Measurements from ENCODE around the genes TMEM272 and ALG11.

- PRO-cap, 10 experiments: no peak in any of the 10 experiments
Observed at GRCh38 chr13:51438258-51439081, 14.4 kb downstream of the INTS6 start.

- PRO-cap, 10 experiments: no peak in any of the 10 experiments
Observed at GRCh38 chr13:51447545-51448194, 5.2 kb downstream of the INTS6 start.

GRCh38 chr13:51542423-51543046 lies 41.7 kb upstream of the WDFY2 start:
- PRO-cap, 10 experiments: no peak in any of the 10 experiments

GRCh38 chr13:51621464-51622048 lies 37.3 kb downstream of the WDFY2 start:
- PRO-cap, 10 experiments: no peak in any of the 10 experiments

- PRO-cap, 10 experiments: peak in 1 of 10 experiments; most common plus-strand start chr13:51845292 (in 1); most common minus-strand start chr13:51845154 (in 1)
Observed at GRCh38 chr13:51844897-51845430, at the start of gene TMEM272. Gene TMEM272, minus strand, starts transcription at chr13:51845177.

GRCh38 chr13:51959639-51960178 lies 51.5 kb downstream of the ATP7B start:
- PRO-cap, 10 experiments: no peak in any of the 10 experiments

GRCh38 chr13:51974467-51975292 lies 36.6 kb downstream of the ATP7B start:
- PRO-cap, 10 experiments: no peak in any of the 10 experiments

DNA sequence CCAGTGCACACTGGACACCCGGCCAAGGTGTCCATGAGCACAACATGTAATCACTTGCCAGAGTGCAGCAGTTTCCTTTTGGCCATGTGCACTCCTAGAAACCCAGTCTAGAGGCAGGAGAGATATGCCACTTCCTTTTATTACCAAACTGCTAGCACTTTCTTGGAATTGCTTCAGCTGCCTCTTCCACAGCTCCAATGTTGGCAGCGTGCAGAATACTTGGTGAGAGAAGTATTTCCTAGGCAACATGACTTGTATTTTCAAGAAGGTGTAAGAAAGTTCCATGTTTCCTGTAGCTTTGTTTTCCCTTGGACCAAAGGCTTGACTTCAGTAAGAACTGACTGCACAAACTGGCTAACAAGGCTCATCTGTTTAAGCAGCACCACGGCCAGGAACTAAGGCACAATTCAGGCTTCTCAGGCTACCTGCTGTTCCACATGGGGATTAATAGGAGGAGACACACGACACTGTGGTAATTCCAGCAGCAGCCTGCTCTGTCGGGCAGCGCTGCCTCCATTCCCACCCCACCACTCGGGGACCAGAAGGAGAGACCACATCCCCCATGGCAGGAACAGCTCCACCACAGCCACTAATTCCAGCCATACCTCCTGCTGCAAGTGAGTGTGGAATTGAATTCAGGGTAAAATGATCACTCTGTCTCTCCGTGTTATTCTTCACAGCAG lies 15.2 kb downstream of the ATP7B start:
- PRO-cap, 10 experiments: peak in 4 of 10 experiments; most common plus-strand start position 333 of the sequence (in 2); most common minus-strand start position 109 of the sequence (in 4)

GRCh38 chr13:52006472-52006683 lies 4.9 kb downstream of the ATP7B start:
- PRO-cap, 10 experiments: no peak in any of the 10 experiments

- PRO-cap, 10 experiments: peak in 10 of 10 experiments; most common plus-strand start chr13:52012398 (in 10)
Observed at GRCh38 chr13:52012284-52012780, at the start of gene ALG11. Gene ALG11, plus strand, starts transcription at chr13:52012398.

GRCh38 chr13:52407426-52407724 lies 1.4 kb upstream of the THSD1 start:
- PRO-cap, 10 experiments: no peak in any of the 10 experiments

DNA sequence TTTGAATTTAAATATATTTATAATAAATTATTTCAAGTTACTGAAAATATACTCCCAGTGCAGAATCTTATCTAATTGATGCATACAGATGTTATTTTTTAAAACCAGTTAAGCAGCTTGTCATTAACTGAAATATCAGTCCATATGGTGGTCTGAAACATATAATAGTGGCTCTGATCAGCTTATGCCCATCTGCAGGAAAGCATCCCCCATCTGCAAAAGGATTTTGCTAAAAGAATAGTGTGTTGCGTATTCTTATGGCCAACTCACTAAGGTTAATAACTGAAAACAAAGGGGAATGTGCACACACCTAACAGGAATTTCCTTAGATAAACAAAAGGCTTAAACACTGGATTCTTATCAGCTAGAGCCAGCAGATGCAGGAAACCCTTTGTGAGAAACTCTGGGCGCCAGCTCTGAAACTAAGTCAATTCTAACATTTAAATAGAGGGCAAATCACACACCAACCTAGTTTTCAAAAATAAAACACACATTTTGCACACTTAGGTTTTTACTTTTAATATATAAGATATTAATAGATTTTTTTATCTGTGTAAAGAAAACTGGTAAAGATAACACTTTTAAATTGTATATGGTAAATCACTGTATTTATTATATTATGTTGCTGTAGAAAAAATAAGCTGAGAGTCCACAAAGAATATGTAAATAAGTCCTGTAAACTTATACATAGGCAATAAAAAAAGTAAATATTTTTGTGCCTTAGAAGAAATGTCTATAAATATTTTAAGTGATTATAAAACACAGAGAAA lies 22.1 kb downstream of the VPS36 start:
- PRO-cap, 10 experiments: no peak in any of the 10 experiments

- PRO-cap, 10 experiments: no peak in any of the 10 experiments
Observed at GRCh38 chr13:55410429-55410943, 1730.2 kb upstream of the PRR20A start.

- PRO-cap, 10 experiments: peak in 4 of 10 experiments; most common plus-strand start chr13:57600480 (in 4)
Observed at GRCh38 chr13:57600429-57600628, 31.2 kb upstream of the PCDH17 start.

DNA sequence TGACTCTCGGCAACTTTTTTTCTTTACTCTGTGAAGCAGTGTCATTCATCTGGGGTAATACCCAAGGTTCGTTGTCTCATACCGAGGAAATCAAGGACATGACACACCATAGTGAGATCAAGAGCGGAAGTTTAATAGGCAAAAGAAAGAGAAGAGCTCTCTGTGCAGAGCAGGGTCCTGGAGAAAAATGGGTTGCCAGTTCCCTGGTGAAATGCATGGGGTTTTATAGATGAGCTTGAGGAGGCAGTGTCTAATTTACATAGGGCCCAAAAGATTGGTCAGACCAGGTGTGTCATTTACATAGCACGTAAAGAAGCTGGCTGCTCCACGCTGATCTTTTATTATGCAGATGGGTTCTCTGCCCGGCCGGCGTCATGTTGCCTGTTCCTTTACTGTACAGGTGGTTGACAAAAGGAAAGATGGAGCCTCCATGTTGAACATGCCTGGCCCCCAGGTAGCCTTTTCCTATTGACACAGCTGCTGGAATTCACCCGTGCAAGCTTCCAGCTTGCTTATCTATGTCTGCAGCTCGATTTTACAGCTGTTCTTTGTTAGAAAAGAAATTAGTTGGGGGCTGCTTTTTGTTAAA lies 97.8 kb upstream of the DIAPH3 start:
- PRO-cap, 10 experiments: peak in 2 of 10 experiments; most common plus-strand start position 341 of the sequence (in 1); most common minus-strand start position 197 of the sequence (in 1)

- PRO-cap, 10 experiments: peak in 1 of 10 experiments; most common minus-strand start chr13:61339454 (in 1)
Observed at GRCh38 chr13:61339375-61339794, 76.3 kb downstream of the PCDH20 start.

DNA sequence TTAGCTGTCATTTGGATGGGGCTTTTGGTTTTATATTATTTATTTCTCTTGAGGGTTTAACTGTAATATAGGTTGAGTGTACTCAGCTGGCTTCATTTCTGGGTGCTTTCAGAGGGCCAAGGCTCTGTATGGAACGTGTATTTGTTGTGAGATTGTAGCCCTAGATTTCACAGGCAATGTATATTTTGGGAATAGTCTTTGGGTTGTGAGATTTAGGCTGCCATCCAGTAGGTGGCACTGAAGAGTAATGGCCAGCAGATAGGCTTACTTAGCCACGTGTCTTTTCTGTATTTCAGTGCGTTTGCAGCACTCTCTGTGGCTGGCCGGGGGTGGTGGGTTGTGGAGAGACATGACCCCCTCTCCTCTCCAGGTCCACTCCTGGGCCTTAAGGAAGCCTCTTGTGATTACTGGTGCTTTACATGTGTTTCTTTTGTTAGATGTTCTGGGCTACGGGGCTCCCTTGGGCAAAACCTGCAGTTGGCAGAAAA lies 1096.5 kb upstream of the PCDH20 start:
- PRO-cap, 10 experiments: no peak in any of the 10 experiments

DNA sequence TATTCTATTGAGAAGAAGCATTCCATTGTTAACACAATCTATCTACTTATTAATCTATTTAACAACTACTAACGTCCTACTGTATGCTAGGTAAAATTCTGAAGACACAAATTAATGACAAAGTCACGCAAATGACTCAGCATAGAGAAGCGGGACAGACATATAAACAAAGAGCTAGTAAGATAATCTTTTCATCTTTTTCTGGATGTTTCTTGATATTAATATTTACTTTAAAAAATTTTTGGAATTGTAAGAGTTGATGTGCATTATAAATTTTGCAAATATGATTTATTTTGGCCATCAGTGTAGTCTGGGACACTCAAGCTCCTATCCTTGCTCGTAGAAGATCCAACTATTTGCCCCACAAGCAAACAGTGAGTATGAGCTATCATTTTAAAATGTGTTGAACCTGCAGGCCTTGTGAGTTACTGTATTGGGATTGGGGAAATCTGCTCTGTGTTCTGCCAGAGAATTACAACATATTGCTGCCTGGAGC lies 109.1 kb downstream of the PCDH9 start:
- PRO-cap, 10 experiments: no peak in any of the 10 experiments

DNA sequence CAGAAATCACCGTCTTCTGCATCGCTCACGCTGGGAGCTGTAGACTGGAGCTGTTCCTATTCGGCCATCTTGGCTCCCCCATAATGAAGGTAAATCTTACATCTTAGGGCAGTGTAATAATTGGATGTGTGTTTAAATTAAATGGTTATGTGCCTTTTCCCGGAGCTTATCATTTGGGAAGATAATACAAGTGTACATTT lies 456.0 kb upstream of the PCDH9 start:
- PRO-cap, 10 experiments: no peak in any of the 10 experiments

DNA sequence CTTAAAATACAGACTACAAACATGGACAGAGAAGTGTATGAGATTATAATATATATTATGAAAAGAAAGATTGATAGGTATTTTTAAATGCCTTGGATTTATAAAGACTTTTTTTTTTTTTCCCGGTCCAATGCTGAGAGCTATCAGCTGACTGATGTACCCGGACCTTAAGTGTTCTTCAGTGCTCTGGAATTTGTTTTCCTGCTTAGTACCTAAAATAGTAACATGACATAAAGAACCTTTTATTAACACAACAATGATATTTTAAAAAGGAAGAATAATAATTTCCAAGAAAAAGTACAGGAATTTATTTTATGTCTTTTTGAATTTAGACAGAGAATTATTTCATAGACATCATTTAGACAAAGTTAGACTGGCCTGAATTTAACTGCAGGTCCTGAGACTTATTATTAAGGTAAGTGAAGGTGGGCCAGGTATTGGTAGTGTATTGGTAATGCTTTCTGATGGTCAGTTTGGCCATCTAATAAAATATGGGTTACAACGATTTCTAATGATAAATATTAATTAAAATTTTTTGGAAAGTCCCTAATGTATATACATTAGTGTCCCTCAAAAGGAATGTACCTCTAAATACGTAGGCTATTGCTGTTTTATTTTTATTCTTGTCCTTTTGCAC lies 795.6 kb upstream of the PCDH9 start:
- PRO-cap, 10 experiments: no peak in any of the 10 experiments